H7 (cell line): ENCODE results near the genes TRIM71, CCR4, FBXL2, PDCD6IP and TRANK1.

DNA sequence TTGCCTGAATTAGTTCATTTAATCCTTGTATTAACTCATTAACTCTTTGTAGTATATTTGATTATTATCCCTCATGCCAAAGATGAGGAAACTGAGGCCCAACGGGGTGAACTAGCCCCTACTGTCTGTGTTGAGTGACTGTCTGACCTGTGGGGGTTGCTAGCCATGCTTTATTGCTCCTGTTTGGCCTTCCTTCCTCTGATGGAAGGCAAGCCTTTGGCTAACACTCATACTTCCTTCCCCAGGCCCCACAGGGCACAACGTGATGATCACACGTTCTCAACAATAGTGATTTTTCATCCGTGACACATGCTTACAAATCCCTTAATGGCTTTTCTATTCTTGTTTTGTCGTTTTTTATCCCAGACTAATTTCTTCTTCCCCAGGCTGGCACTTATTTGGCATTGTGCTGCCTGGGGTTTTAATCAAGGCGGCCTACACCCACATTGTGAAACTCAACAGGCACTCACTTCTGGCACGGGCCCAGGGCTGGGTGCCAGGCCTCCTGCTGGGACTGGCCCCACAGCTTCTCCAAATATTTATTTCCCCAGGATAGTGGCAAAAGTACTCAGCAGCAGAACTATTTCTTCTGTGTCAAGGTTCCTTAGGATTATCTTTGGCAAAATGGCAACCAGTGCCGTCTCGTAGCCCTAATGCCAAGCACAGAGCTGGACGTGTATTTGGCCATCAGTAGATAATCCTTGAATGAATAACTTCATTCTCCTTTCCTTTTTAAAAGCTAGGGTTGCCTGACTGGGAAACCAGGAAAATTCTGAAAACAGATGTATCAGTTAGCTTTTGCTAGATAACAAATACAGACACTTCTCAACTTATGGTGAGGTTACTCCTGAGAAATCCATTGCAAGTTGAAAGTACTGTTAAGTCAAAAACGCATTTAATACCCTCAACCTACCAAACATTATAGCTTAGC lies 30.5 kb downstream of the CMTM7 start:
- RAMPAGE, long total RNA: no peak

GRCh38 chr3:32424072-32424717 lies 32.5 kb downstream of the CMTM7 start:
- RAMPAGE, long total RNA: no peak

- RAMPAGE, long total RNA: no peak
These were observed 48.5 kb downstream of the CMTM6 start for GRCh38 chr3:32453901-32454829.

DNA sequence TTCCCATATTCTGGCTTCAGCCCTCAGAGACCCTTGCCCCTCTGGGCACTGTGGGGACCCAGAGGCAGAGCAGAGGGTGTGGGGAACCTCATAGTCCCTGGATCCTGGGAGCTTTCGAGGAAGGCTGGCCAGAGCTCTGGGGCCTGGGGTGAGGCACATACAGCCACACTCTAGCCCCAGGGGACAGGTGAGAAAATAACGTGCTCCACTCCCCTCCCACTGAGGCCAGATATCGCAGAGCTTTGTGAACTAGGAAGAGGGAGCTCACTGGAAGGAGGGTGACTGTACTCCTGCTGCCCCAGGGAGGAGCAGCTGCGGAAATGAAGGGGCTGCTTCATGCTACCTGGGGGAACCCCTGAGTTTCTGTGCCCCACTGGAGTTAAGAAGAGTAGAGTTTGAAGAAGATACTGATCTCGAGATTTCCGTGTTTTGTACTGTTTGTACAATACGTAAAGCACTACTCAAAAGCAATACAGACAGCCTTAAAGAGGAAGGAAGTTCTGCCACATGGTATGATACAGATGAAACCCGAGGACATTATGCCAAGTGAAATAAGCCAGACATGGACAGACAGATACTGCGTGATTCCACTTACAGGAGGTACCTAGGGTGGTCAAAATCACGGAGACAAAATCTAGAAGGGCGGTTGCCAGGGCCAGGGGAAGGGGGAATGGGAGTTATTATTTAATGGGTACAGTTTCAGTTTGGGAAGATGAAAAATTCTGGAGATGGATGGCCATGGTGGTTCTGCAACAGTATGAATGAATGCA lies 44.6 kb downstream of the CMTM6 start:
- RAMPAGE, long total RNA: no peak

DNA sequence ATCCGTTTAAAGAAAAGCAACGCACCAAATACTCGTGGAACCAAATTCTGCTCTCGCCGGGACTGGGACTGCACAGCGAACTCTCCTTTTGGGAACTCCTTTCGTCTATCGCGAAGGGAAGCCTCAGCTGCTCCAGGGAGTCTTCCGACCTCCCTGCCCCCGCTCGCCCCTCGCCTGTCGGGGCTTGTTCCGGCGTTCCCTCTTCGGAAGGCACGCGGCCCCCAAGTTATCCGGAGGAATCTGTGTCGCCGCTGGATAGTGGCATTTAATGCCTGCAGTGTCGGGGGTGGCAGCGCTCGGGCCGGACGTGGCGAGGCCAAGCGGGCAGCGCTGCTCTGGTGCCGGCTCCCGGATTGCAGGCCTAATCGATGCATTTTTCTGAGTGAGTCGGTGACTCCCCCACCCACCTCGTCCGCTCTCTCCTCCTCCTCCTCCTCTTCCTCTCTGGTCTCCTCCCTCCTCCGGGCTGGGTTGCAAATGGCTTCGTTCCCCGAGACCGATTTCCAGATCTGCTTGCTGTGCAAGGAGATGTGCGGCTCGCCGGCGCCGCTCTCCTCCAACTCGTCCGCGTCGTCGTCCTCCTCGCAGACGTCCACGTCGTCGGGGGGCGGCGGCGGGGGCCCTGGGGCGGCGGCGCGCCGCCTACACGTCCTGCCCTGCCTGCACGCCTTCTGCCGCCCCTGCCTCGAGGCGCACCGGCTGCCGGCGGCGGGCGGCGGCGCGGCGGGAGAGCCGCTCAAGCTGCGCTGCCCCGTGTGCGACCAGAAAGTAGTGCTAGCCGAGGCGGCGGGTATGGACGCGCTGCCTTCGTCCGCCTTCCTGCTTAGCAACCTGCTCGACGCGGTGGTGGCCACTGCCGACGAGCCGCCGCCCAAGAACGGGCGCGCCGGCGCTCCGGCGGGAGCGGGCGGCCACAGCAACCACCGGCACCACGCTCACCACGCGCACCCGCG lies at the start of gene TRIM71:
TRIM71 (plus strand) TSS at position 394 of the 953 bp plus-strand sequence.
- RAMPAGE, long total RNA: no peak

- RAMPAGE, long total RNA: no peak
These were observed 2.4 kb downstream of the TRIM71 start for GRCh38 chr3:32820039-32820767.

- RAMPAGE, long total RNA: no peak
These were observed at the start of gene CCR4 for GRCh38 chr3:32951313-32951758. CCR4 (plus strand) TSS chr3:32951644.

- RAMPAGE, long total RNA: no peak
These were observed 1.2 kb downstream of the CCR4 start for GRCh38 chr3:32952521-32953248.

- RAMPAGE, long total RNA: no peak
These were observed 49.2 kb downstream of the GLB1 start for GRCh38 chr3:33047603-33048318.

DNA sequence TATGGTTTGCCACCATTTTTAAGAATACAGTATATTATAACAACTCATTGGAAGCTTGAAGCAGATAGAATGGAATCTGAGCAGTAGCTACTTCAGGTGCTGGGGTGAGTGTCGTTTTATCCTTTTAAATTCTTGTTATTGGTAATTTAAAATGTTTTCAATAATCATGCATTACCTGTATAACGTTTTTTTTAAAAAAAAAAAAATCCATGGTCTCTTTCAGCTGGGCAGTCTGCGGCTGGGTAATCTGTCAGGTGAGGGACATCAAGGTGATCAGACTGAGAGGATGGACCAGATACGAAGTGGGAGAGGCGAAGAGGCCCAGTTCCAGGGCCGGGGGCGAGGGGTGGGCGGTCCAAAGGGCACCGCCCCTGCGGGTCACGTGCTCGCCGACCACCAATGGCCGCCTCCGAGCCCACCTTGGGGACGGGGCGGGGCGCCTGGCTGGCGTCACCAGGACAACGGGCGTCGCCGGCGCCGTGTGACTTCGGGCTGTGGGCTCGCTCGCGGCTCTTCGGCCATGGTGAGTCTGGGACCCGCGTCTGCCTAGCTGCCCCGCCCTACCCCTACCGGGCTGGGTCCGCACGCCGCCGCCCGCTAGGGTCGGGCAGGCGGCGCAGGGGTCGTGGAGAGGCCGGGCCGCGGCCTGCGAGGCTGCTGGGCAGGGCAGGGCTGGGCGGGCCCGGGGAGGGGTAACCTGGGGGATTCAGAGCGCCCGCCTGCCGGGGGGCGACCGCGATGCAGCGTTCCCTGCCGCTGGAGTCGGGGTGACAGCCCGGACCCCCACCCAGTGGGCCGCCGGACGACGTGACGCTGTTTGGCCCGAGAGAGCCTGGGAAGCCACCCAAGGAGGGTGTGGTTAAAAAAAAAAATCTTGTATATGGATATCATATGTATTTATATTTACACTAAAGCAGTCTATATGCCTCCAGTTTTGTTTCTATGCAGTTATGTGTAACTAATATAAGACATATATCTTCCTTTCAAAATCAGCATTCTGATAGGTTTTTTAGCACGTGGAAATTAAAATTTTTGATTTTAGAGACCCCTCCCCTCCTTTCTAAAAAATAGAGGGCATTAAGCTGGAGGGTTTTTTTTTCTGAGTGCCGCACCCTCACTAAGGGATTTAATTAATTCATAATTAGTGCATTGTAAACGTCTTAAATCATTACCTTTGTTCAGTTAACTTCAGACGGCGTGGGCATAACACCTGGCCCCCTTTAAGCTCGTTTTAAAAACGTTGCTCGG lies at the start of gene FBXL2:
FBXL2 (plus strand) TSS at position 450 of the 1,248 bp plus-strand sequence.
- RAMPAGE, long total RNA: start-site peak on the plus strand centred at position 454 of the sequence, 62 bp wide, 16 reads

GRCh38 chr3:33388302-33389403 lies 51.6 kb downstream of the UBP1 start:
- RAMPAGE, long total RNA: no peak

DNA sequence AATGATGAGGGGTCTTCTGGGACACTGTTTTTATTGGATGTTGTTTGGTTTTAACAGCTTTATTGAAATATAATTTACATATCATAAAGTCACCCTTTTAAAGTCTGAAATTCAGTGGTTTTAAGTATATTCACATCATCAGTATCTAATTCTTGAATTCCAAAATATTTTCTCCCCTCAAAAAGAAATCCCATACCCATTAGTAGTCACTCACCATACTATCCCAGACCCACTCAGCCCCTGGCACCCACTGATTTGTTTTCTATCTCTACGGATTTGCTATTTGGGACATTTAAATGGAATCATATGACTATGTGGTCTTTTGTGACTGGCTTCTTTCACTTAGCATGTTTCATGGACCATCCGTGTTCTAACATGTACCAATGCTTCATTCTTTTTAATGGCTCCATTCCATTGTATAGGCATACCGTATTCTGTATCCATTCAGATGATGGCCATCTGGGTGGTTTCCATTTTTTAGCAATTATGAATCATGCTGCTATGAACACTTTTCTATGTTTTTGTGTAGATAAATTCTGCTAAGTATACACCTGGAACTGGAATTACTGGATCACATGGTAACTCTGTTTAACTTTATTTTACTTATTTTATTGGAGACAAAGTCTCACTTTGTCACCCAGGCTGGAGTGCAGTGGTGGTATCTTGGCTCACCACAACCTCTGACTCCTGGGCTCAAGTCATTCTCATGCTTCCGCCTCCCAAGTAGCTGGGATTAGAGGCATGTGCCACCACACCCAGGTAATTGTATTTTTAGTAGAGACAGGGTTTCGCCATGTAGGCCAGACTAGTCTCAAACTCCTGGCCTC lies 13.6 kb downstream of the UBP1 start:
- RAMPAGE, long total RNA: no peak

DNA sequence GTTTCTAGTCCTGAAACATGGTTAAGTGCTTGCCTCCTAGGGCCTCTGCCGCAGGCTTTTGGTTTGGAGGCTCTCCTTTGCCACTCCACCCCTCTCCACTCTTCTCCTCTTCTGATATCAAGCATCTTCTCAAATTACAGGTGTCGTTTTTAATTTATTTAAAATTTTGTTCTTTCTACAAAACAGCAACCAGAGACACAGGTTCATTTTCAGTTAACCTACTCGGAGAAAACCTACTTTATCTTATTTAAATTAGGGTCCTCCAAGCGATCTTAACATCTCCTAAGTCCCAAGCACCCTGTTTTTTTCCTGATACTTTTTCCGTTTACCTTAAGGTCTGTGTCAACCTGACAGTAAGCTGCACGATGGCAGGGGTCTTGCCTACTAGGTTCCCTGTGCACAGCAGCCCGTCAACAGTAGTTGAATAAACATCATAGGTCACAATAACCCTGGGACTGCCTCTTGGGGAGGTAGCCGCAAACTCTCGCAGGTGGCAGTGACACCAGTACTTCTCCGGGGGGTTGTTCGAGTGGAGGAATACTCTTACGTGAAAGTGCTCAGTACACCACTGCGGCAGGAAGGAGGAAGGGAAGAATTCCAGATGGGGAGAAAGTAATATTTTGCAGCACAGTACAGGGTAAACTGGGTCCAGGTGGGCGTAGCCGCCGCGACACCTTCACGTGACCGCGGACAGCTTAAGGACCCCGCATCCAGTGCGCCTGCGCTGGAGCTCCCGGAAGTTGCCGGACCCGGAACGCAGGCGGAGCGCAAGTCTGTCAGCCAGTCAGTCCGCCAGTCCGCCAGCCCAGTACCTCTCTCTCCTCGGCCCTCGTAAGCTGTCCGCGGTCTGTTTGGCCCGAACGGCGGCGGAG lies at the start of gene PDCD6IP:
PDCD6IP (plus strand) TSS at position 783 of the 872 bp plus-strand sequence.
- RAMPAGE, long total RNA: start-site peak on the plus strand centred at position 777 of the sequence, 11 bp wide, 38 reads

- RAMPAGE, long total RNA: no peak
These were observed 31.0 kb downstream of the DCLK3 start for GRCh38 chr3:36733274-36733751.

GRCh38 chr3:36855483-36856279 lies 89.2 kb downstream of the TRANK1 start:
- RAMPAGE, long total RNA: no peak

DNA sequence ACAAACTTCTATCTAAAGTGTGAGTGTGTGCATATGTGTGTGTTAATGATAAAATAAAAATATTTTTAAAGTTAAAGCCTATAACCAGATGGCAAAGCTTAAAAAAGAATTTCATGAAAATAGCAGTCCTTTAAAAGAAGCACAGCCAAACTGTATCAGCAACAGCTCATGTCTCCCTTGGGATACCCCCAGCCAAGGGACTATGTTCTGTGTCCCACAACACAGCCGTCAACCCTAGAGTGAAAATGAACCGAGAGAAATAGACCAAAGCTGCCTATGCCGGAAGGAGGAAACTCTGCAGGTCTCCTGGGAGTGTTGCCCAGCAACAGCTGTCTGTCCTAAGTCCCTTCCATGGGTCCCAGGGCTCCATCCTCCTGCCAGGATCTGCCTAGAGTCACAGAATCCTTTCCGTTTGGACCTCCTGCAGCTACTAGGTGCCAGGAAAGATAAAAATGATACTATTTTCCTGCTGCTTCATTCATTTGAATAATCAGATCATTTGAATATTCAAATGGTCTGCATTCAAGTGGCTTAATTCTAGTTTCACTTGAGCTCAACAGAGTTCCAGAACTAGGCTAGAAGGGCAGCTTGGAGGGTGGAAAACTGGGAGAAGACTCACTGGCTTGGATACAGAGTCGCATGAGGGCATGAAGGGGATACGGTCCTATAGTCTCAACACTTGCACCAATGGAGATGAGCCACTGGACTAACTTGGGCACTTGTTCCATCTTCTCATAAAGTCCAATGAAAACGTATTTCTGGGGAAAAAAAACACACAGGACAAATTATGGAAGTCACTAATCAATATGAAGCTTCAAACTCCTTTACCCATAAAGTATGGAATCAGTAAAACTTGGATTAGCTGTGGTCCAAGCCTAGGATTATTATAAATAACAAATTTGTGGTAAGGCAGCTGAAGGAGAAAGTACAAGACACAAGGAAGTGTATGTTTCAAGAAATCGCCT lies 53.0 kb downstream of the TRANK1 start:
- RAMPAGE, long total RNA: no peak

DNA sequence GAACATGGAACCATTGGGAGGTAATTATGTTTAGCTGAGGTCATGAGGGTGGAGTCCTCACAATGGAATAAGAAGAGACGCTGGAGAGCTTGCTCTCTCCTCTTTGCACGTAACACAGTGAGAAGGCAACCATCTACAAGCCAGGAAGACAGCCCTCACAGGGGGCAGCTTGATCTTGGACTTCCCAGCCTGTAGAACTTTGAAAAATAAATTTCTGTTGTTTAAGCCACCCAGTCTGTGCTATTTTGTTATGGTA lies 39.6 kb downstream of the TRANK1 start:
- RAMPAGE, long total RNA: no peak

DNA sequence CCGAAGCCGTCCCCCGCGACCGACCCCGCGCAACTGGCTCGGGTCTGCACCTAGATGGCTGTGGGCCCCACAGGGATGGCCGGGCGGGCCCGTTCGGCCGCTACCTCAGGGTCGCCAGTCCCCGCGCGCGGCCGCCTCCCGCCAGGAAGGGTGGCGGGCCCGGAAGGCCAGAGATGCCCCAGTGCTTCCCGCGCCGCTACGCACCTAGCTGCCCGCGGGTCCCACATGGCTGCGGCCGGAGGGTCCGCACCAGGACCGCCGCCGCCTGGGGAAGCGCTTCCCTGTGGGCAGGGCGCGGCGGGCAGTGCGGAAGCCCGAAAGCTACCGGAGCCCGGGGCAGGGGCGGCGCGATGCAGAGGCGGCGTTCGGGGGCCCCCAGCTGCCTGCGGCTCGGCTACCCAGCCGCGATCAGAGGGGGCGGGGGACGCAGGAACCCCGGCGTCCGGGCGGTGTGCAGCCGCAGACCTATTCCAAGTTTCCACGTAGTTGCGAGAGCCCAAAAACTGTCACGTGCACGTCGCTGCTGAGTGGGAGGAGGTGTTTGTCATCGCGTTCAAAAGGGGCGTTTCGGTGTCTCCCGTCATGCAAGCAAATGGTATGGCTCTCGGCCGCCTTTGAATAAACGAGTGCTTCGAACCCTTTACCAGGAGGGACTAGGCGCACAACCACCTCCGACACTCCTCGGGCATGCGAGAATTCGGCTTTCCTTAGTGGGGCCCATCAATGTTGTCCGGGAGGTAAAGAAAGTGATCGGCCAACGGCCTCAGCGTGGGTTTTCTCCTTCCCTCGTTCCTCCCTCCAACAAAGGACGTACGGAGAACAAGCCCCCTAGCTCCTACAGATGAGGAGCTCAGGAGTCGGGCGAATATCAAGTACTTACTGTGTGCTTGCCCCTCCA lies at the start of gene TRANK1:
TRANK1 (minus strand) TSS at position 472 of the 898 bp plus-strand sequence.
- RAMPAGE, long total RNA: no peak

- RAMPAGE, long total RNA: no peak
These were observed 13.9 kb upstream of the TRANK1 start for GRCh38 chr3:36958706-36959167.

DNA sequence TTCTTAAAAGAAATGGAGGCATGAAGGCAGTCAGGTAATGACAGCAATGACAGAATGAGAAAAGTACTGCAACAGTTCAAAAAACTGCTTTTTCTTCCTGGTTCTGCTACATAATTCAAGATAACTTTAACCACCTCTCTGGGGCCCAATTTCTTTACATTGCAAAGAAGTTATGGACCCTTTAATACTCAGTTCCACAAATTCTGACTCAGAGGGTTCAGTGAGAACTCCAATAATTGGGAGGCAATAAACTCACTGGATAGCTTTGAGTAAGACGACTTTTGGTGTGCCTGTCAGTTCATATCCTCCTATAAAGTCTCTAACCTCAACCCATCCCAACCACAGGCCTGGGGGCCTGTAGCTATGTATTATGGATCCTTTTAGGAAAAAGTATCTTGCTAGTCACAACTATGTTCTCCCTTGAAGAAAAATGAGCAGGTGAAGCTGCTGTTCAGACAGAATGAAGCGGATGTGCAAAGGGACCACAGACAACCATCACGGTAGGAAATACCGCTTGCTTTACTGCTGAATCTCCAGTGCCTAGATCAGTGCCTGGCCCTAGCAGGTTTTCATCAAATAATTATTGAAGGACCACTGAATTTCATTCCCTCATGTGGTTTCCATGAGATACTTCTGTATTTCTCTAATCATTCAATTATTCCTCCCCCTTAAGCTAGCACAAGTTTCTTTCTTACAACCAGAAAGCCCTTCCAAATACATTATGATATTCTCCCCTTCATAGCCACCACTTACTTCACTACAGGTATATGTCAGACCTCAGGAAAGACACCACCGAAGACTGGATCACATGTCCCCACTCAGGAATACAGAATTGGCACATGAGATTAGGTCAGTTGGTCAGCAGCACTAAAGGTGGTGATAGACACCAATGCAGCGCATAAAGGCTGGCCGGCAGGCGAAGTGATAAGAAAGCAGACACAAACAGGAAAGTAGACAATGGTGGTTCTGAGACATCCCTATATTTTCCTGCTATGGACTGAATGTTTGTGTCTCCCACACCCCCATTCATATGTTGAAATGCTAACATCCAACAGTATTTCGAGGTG lies 10.2 kb downstream of the EPM2AIP1 start:
- RAMPAGE, long total RNA: no peak